CMK (cell line): ENCODE results near the gene EXD2.

DNA sequence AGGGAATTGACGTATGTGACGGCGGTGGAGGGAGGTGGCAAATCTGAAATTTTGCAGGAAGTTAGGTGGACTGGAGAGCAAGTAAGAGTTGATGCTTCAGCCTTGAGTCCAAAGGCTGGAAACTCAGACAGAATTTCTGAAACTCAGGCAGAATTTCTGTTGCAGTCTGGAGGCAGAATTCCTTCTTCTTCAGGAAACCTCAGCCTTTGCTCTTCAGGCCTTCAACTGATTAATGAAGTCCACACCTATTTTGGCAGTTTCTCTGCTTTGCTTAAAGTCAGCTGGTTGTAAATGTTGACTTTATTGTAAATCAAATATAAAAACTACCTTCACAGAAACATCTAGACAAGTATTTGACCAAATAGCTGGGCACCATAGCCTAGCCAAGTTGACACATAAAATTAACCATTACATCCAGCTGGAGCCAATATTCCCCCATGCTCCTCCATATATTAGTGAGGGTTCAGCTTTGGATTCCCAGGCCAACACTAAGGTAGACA lies 125.7 kb downstream of the ZFP36L1 start:
- RRBS, result no CpG with 5 or more reads among the region's 3 CpGs

DNA sequence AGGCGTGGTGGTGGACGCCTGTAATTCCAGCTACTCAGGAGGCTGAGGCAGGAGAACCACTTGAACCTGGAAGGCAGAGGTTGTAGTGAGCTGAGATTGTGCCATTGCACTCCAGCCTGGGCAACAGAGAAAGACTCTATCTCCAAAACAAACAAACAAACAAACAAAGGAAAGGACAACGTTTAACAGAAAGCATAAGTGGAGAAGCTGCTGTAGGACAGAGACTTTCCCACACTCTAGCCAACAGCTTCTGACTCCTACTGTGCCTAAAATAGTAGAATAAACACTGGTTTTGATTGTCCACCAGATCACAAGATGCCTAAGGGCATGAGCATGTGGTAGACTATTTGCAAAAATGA lies 18.3 kb downstream of the ZFP36L1 start:
- RRBS, result no CpG with 5 or more reads among the region's 3 CpGs

GRCh38 chr14:68786546-68786853 lies 6.4 kb downstream of the ZFP36L1 start:
- RRBS, result no CpG with 5 or more reads among the region's 4 CpGs

DNA sequence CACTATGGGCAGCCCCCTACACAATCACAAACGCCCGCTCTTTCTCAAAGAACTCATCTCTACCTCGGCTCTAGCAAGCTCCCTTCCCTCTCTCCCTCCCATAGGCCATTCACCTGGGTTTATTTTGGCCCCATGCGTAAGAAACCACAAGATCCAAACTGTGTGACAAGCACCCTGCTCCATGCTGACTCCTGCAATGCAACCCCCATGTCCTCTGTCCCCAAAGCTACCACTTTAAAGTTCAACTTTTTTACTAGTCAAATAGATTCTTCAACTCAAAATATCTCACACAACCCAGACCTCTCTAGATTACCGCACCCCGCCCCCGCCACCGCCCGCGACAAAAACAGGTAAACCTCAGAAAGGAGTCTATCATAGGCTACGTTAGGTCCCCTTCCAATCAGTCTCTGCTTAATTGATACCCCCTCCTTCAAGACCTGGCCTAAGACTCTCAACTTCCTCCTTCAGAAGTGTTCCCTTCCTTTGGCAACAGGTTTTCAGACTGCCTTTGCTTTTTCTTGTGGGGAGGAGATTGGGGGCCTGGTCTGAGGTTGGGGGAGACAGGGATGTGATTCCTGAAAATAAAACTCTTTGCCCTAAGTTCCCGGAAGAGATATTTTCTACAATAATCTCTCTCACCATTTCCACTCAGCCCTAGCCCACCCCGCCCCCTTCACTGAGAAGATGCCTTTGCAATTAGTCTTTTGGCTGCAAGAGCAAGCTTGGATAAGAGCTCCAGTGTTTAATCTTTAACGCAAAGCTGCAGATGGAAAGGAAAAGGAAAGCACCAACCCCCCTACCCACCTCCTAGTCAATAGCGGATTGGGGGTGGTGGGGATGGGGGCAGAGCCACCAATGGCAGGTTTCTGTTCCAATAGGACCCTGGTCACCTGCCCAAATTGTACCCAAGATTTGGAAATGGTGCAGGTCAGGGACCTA lies 2.1 kb downstream of the ZFP36L1 start:
- RRBS, result no CpG with 5 or more reads among the region's 15 CpGs

DNA sequence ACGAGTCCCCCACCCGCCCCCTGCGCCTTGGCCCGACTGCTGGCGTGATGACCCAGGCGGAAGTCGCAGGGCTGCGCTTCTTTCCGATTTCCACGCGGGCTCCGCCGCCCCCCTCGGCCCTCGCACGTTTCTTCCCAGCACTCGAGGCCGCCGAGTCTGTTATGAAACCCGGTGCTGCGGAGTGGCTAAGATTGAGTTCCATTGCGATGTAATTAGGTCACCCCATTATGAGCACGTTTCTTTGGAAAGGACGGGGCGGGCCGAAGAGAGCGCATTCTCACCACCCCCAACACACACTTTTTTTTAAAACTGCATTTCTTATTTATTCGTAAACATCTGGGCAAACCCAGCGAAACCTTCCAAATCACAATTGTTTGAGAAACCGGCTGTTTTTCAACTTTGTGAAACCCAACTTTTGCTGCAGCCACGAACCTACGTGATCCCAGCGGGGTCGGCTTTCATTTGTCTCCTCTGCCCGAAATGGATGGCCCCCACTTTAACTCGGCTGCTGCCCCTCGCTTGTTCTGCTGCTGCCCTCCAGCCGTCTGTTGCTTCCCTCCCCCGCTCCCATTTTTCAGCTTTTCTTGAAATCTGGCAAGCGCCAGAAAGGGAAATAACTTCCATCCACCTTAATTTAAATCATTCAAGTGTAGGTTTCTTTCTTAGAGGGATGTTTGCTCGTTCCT lies 1.7 kb upstream of the ZFP36L1 start:
- RRBS, result no CpG with 5 or more reads among the region's 41 CpGs

DNA sequence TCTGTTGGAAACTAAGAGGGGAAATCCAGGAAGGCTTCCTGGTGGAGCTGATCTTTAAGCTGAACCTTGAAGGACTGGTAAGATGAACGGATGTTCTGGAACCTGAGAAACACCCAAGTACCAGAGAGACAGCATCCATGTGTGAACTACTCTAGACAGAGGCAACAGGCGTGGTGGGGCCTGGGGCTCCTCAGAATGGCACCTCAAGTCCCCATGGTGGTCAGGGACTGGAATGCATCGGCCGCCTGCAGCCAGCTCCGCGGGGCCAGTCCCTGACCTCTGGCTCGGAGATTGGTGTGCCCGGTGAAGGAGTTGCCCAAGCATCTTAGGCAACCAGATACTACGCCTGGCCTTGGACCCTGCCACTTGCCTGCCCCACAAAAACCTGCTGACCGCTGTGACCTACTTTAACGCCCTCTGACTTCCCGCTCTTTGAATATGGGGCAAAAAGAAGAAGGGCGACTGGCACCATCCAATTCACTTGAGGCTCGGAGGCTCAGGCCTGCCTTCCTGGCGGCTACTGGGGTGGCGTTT lies 22.9 kb upstream of the ZFP36L1 start:
- RRBS, result no CpG with 5 or more reads among the region's 16 CpGs

- RRBS, result 2% methylated on average over 47 of the region's 91 CpGs
These were observed 23.8 kb upstream of the ZFP36L1 start for GRCh38 chr14:68816280-68817363.

DNA sequence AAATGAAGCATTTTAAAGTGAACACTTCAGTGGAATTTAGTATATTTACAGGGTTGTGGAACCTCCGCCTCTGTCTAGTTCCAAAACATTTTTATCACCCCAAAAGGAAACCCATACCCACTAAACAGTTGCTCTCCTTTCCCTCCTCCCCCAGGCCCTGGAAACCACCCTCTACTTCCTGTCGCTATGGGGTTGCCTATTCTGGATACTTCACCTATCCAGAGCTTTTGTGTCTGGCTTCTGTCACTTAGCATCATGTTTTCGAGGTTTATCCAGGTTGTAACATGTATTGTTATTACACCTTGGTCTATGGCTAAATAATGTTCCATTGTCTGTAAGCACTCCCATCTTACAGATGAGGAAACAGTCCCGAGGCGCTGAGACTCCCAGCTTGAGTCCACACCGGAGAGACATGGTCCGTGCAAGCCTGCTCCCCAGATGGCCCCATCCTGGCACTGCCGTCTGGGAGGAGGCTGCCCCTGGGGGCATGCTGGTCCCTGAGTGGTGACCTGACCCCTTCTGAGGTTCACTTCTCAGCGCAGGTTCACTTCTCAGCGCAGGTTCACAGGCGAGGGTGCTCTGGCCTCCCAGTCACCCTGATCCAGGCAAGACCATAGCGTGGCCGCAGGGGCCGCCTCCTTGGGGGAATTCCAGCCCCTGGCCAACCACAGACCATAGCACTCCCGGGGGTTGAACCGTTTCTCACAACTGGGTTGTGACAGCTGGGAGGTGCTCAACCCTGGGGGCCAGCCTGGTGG lies 27.9 kb upstream of the ZFP36L1 start:
- RRBS, result 76% methylated on average over 2 of the region's 16 CpGs

DNA sequence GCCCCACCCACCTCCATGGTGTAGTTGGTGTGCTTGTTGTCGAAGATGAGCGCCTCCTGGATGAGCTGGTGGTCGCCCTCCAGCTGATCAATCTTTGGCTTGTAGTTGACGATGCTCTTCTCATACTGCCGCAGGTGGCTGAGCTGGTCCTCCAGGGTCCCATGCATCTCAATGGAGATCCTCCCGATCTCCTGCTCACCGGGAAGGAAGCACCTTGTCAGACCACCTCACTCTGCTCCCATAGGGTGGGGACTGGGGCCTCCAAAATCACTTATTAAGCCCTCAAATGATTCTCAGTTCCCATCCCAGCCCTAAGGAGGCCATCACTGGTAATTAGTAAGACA lies 87.9 kb upstream of the ZFP36L1 start:
- RRBS, result no CpG with 5 or more reads among the region's 7 CpGs

GRCh38 chr14:68964778-68965251 lies 14.3 kb downstream of the ACTN1 start:
- RRBS, result no CpG with 5 or more reads among the region's 6 CpGs

DNA sequence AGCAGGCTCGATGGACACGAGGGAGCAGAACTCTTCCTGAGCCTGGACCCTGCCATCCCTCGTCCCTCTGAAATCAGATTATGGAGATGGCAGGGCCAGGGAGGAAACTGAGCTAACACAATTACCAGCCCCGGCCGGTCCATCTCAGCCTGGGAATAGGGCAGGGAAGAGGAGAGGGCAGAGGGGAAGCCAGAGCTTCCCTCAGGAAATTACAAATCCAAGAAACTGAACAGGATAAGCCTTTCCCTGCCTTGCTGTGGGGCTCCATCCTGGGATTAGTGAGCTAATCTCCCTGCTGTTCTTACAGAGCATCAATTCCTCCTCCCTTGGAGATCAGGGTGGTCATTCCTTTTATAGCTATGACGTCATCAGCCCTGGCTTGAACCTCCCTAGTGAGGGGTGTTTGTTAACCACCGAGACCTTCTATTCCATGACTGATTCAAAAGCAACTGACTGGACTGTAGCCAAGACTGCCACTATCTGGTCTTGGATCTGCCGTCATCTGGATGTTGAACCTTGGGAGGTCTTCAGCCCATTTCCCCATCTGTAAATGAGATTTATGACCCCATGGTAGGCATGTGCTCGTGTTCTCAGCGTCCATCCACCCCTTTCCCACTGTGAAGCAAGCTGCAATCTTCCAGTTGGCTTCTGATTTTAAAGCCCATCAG lies 59.3 kb upstream of the ACTN1 start:
- RRBS, result no CpG with 5 or more reads among the region's 10 CpGs

- RRBS, result 3% methylated on average over 7 of the region's 64 CpGs
These were observed at the start of gene EXD2 for GRCh38 chr14:69191003-69192199. TSS of gene EXD2 (plus strand) at chr14:69191498.

DNA sequence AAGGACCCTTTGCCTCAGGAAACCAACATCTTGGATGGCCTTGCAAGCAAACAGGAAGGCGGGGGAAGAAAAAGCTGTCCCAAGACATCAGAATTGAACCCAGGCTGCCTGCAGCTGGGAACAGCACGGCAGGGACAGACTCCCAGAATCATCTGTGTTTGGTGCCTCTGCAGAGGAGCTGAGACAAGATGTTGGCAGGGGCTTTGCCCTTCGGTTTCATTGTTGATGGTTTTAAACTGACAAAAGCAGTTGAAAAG lies 30.3 kb downstream of the GALNT16 start:
- RRBS, result no CpG with 5 or more reads among the region's 3 CpGs

- RRBS, result no CpG with 5 or more reads among the region's 2 CpGs
These were observed 38.5 kb upstream of the PLEKHD1 start for GRCh38 chr14:69445921-69446472.

- RRBS, result no CpG with 5 or more reads among the region's 26 CpGs
These were observed 1.1 kb downstream of the CCDC177 start for GRCh38 chr14:69573552-69574079.

DNA sequence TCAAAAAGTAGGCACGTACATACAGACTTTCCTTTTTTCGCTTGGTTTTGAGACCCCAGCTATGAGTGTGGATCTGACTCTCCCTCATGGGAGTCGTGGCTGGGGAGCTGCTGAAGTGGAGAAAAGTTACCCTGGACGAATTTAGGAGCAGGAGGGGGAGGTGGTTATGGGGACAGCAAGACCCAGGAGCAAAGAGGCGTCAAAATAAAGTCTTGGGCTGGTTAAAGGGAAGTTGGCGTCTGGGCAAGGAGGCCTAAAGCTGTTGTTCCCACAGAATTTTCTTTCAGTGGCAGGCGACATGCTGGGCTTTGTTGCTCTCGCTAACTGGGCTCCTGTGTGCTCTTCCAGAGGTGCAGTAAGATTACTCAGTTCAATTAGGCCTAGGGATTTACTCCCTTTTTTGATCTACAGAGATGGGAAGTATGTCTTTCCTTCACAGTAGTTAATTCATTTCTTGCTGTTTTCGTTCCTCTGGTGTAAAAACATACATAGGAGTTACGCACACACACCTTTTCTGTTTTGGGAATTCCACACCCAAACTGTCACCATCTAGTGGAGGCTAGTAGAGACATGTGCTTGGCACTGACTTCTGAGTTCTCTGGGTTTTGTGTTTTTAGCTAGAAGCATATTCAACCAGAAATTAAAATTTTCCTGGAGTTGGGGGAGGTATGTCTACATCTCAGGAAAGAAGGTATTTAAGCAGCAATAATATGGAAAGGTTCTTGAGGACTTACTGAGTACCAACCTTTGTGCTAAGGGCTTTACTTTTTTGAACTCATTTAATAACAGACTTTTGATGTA lies 1.2 kb downstream of the SUSD6 start:
- RRBS, result no CpG with 5 or more reads among the region's 10 CpGs

GRCh38 chr14:69619926-69620518 lies 8.6 kb downstream of the SUSD6 start:
- RRBS, result no CpG with 5 or more reads among the region's 6 CpGs

GRCh38 chr14:69637353-69637788 lies 26.0 kb downstream of the SUSD6 start:
- RRBS, result no CpG with 5 or more reads among the region's 3 CpGs

DNA sequence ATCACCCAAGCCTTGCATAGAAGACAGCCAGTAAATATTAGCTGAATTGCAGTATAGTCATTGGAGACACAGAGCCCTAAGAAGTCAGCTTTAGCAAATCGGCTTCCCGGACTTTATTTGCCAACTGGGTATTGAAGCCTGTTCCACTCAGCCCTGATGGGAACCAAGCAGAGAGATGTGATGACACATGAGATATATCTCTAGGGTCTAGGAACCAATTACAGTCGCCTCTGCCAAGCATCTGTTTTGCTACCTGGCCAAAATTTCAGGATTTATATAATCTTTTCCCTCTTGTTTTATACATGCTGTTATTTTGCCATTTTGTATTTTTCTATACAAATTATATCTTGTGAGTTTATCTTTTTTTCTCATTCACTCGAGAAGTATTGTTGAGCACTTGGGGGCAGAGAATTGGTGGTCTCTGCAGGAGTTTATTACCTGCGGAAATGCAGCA lies 37.9 kb downstream of the SUSD6 start:
- RRBS, result no CpG with 5 or more reads among the region's 5 CpGs

DNA sequence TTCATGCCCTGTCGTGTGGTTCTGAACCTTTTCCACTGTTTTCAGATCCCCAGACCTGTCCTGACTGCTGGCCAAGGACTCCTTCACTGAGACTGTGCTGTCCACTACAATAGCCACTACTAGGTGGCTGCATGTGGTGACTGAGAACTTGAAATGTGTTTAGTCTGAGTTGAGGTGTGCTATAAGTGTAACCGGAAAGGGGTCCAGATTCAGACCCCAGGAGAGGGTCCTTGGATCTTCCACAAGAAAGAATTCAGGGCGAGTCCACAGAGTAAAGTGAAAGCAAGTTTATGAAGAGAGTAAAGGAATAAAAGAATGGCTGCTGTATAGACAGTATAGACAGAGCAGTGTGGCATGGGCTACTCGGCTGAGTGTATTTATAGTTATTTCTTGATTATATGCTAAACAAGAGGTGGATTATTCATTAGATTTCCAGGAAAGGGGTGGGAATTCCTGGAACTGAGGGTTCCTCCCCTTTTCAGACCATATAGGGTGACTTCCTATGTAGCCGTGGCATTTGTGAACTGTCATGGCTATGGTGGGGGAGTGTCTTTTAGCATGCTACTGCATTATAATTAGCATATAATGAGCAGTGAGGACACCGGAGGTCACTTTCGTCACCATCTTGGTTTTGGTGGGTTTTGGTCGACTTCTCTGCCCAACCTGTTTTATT lies 70.2 kb upstream of the SRSF5 start:
- RRBS, result no CpG with 5 or more reads among the region's 8 CpGs